Hair follicular keratinocyte (primary cell): ENCODE measurements around a stretch of chr9.

DNA sequence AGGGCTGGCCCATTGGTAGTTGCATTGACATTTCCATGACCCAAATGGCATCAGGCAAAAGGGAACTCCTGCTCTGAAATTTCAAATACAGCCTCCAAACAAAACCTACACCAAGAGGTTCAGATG, 3.6 kb downstream of the WDR38 start:
- RAMPAGE, long total RNA = no peak

DNA sequence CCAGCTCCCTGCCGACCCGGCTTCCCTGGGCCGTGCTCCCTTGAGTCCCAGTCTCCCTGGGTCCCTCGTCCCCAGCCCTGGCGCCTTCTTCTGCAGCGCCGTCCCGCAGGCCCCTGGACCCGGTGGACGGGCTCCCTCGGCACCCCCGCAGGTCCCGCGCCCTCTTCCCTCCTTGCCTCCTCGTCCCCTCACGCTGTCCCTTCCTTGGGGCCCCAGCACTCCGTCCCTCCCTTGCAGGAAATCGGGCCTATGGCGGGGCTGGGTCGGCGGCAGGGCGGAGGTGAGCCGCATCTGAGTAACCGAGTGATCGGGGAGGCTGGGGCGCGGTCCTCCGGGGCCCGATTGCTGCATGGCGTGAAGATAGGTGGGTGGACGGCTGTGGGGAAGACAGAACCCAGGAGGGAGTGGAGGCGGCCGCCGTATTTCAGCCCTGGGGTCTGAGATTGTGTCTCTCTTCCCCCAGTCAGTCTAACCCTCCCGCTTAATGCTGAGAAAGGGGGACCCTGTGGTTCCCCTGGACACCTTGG, 7.7 kb downstream of the ARPC5L start:
- RAMPAGE, long total RNA = no peak

DNA sequence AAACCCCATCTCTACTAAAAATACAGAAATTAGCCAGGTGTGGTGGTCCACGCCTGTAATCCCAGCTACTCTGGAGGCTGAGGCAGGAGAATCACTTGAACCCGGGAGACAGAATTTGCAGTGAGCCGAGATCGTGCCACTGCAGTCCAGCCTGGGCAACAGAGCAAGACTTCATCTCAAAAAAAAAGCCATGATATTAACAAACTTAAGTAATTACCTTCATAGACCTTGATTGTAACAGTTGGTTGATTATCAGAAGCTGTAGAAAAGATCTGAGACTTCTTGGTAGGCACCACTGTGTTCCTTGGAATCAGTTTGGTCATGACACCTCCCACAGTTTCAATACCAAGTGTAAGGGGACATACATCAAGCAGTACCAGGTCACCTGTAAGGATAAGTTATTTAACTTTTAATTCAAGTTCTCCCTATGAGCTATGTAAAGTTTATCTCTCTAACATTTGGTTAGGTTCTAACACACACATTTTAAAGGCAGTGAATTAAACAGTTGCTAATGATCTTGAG, 3.2 kb downstream of the HSPA5 start:
- RAMPAGE, long total RNA = no peak

DNA sequence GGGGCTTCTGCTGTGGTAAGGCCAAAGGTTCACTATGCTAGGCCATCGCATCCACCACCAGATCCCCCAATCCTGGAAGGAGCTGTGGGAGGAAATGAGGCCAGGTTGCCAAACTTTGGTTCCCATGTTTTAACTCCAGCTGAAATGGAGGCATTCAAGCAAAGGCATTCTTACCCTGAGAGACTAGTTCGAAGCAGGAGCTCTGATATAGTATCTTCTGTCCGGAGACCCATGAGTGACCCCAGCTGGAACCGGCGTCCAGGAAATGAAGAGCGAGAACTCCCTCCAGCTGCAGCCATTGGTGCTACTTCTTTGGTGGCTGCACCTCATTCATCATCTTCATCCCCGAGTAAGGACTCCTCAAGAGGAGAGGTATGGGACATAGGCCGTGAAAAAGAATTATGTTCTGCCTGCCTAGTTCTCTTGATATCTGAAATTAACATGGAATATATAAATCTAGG, 75.6 kb downstream of the GAPVD1 start:
- RAMPAGE, long total RNA = no peak

- RAMPAGE, long total RNA = no peak
Measured at GRCh38 chr9:125446494-125447055, 184.9 kb downstream of the GAPVD1 start.

GRCh38 chr9:125484030-125485273, 222.6 kb downstream of the MAPKAP1 start:
- RAMPAGE, long total RNA = no peak

- RAMPAGE, long total RNA = no peak
Measured at GRCh38 chr9:125675246-125675876, 31.6 kb downstream of the MAPKAP1 start.

GRCh38 chr9:125759781-125760237, 12.6 kb downstream of the PBX3 start:
- RAMPAGE, long total RNA = no peak

DNA sequence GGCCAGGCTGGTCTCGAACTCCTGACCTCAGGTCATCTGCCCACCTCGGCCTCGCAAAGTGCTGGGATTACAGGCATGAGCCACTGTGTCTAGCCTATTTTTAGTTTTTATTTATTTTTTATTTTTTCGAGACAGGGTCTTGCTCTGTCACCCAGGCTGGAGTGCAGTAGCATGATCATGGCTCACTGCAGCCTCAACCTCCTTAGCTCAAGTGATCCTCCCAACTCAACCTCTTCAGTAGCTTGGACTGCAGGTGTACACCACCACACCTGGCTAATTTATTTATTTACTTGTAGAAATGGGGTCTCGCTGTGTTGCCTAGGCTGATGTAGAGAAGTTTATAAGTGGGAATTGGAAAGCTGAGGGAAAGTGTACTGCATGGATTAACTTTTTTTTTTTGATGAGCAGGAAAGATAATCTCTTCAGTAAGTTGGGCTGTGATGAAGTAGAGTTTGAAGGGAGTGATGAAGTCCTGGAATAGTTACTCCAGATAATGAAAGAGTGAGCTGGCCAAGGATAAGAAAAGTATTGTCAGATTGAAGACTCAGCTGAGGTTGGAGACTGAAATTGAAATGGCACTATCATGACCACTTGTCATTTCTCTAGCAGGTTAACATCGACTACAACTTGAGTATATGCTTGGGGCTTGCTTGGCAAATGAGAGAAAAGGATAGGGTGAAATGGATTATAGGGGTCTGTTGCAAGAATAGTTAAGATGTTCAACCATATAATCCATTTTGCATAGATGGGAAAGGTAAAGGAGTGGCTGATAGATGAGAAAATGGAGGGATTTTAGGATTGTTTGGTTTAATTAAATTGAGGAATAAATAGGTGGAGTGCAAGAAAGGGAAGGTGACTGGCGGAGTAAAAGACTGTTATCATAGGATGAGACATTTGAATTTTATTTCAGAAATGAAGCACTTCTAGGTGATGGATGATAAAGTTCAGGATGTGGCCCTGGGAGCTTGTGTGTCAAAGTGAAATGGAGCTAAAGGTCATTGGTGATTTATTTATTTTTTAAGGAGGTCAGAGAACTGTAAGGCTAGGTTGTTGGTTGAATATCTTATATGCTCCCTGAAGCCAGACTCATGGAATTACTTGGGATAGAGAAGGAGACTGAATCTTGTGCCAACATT, 40.1 kb downstream of the PBX3 start:
- RAMPAGE, long total RNA = no peak

DNA sequence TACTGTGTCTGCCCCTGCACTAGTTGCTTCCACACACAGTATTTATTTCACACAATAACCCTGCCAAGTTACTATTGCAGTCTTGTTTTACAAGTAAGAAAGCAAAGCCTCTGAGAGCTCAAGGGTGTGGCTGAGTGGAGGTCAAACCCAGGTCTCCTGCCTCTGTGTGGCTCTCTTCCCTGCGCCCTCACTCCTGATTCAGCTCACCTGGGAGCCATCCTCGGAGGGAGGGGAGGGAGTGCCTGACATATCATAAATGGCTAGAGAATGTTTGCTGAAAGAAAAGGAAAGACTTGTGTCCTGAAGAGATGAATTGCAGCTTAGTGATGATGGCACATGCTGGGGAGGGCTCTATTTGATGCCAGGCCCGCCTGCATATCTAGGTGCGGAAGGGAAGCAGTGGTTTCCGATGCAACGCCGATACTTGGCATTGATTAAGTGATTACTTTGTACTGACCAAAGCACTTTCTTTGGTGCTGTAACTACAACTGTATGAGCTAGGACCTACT, 41.1 kb downstream of the MVB12B start:
- RAMPAGE, long total RNA = no peak

- RAMPAGE, long total RNA = no peak
Measured at GRCh38 chr9:126376240-126377194, 49.9 kb downstream of the MVB12B start.

- RAMPAGE, long total RNA = no peak
Measured at GRCh38 chr9:126421410-126422455, 95.1 kb downstream of the MVB12B start.

- RAMPAGE, long total RNA = no peak
Measured at GRCh38 chr9:127096076-127096783, 26.2 kb downstream of the ANGPTL2 start.

GRCh38 chr9:127108852-127109729, 13.3 kb downstream of the ANGPTL2 start:
- RAMPAGE, long total RNA = no peak

DNA sequence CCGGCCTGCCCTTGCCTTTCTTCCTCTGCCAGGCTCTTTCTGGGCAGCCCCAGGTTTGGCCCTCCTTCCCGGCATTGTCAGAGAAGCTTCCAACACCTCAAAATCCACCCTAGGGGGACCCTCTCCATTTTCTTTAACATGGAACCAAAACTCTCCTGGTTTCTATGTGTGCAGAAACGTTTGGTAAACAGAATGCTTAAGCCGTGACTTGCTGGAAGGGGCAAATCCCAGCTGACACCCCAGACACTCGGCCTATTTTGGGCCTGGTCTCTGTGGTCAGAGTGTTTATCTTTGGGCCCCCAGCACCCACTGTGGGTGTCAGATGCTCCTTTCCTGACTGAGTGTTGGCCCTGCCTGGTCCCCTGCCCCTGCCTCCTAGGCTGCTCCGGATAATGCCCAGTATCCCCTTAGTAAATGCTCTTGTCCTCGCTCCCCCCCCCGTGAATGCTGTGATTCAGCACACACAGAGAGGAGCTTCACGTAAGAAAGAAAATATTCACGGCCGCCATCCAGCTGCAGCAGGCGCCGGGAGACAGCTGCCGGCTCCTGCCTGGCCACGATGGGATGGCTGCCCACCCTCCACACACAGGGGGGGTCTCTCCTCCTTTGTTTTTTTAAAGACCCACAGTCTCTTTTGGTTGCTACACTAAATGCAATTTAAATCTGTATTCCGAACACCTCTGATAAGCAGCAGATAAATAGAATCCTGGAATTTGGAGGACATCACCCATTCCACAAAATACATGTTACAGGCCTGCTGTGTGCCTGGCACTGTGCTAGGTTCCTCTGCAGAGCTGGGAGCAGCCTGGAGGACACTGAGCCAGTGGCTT, 11.4 kb upstream of the ANGPTL2 start:
- RAMPAGE, long total RNA = no peak

GRCh38 chr9:127169232-127169472, 46.7 kb upstream of the ANGPTL2 start:
- RAMPAGE, long total RNA = no peak

DNA sequence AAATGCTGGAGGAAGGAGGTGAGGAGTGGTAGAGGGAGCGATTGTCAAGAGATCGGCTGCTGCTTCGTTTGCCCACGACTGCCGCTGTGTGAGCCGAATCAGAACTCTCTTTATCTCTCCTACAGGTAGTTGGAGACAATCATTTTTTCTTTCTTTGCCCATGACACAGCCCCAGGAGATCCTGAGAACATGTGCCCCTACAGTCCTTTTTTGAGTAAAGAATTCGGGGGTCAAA, 521 bp downstream of the ZNF79 start:
- RAMPAGE, long total RNA = no peak

- RAMPAGE, long total RNA = no peak
Measured at GRCh38 chr9:127450353-127451177, 641 bp downstream of the RPL12 start.

DNA sequence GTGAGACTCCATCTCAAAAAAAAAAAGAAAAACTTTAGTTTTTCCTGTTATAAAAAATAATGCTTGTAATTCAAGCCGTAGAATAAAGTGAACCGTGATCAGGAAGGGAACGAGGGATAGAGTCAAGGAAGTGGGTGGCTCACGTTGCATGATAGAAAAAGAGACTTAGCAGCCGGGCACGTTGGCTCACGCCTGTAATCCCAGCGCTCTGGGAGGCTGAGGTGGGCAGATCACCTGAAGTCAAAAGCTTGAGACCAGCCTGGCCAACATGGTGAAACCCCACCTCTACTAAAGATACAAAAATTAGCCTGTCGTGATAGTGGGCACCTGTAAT, 48.6 kb downstream of the LRSAM1 start:
- RAMPAGE, long total RNA = no peak

DNA sequence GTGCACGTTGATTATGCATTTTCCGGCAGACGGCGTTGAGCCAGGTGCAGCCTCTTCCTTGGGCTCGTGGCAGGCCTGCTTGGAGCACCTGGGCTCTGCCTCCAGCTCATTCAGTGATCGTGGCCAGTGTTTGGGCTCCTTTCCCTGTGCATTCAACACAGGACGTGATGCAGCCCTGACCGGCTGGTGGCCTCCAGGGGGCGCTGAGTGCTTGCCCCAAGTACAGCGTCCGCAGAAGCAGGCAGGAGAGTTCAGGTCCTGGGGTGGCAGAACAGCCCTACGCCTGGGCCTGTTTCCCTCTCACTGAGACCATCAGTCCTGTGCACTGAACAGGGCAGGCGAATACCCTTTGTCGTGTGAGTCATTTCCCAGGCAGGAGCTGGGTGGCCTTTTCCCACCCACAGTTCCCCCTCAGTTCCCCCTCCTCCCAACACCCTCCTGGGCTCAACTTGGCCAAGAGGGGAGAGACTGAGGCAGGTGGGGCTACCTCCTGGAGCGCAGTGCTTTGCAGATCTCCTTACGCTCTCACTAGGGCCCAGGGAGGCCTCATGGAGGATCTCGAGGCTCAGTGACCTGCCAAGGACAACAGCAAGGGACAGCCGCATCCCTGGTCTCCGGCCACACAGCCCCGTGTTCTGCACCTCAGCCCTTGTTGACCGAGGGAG, 52.8 kb downstream of the LRSAM1 start:
- RAMPAGE, long total RNA = no peak